Metastatic Pancreatic Carcinoma in the Ovary (tissue), 1 donor: ENCODE measurements around a stretch of chr3.

DNA sequence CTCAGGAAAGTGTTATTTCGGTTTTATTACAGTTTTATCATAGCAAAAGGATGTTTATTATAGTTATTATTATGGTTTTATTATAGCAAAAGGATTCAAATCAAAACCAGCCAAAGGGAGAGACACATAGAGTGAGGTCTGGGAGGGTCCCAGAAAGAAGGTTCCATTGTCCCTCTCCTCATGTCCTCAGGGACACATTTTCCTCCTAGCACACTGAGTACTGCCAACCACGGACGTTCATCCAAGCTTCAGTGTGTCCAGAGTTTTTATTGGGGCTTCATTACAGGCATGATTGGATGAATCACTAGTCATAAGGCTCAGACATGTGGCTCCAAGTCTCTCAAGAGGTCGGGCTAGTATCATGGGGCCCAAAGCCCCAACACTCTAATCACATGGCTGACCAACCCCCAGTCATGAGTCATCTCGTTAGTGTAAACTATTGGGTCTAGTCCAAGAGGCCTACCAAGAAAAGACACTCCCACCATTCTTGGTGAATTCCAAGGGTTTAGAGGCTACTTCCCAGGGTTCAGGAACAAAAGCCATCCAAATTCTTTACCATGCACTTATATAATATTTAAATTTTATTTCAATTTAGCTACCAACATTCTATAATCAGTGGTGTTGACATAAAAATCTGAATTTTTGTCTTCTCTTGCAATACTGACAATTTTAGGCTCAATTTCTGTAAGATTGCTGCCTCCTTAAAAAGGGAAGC, 8.9 kb downstream of the ACTRT3 start:
- PRO-cap = no peak

DNA sequence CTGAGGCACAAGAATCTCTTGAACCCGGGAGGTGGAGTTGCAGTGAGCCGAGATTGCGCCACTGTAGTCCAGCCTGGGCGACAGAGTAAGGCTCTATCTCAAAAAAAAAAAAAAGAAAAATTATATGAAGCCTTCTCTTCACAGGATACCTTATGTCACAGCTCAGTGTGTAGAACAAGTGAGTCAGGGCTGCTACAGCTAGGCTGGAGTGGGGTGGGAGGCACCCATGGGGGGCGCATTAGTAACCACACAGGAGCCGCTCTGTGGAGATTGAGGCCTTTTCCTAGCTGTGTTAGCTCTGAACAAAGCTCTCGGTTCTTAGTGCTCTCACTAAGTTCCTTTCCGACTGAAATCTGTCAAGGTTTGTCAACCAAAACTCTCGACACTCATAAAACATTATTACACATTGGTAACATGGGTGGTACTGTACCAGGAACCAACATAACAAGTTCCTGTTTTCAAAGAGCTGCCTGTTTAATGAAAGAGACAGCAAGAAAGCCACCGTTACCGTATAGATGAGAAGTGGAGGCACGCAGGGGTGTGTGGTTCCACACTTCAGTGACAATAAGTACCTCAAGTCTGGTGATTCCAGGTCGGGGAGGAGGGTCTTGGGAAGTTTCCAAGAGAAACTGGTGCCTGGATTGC, 4.5 kb downstream of the LRRC31 start:
- PRO-cap = no peak

DNA sequence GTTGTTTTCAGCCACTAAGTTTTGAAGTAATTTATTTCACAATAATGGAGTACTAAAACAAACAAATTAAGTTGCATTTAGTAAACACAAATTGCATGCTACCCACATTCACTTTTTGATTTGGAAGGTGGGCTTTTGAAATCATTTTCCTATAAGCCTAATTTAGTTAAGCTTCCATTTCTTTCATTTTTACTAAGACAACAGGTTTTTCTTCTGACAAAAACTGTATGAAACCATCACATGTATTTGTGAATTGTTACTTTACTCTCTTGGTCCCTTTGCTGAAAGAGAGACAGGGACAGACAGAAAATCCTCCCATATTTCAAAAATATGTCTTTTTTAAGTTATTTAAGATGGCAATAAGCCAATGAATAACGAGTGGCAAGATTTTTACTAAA, 26.4 kb upstream of the SEC62 start:
- PRO-cap = no peak

DNA sequence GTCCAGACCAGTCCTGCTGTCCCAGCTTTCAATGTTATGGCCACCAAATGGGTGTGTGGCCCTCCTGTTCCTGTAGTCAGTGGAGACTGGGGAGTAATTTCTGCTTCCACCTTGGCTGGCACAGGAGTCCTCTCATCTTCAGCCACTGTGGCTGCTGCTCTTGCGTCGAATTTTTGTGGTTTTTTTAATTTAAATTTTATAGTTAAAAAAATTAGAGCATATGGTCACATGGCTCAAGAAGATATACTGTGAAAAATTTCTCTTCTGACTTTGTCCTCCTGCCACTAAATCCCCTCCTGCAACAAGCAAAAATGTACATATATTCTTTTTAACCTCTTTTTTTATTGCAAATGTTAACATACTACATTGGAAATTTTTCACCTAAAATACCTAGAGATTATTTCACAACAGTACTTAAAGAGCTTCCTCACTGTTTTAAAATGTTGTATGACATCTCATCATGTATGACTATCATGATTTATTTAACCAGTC, 11.6 kb upstream of the SEC62 start:
- PRO-cap = no peak

DNA sequence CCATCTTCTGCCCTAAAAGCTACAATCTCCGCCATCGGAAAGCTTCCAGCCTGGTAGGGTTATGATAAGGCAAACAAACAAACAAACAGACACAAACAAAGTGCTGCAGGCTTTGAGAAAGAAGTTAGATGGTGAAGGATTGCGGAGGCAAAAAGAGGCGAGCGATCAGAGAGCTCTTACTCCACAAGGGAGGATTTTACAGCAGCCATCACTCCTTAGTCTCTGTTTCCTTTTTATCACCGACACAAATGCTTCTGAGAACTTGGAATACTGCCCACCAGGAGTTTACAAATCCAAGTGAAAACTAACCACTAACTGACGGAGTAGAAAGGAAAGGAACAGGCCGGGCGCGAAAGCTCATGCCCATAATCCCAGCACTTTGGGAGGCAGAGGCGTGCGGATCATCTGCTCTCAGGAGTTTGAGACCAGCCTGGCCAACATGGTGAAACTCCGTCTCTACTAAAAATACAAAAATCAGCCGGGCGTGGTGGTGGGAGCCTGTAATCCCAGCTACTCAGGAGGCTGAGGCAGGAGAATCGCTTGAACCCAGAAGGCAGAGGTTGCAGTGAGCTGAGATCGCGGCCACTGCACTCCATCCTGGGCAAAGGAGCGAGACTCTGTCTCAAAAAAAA, 35.5 kb upstream of the GPR160 start:
- PRO-cap = bidirectional peak, plus-strand start at position 318 of the sequence, minus-strand start at position 224 of the sequence

DNA sequence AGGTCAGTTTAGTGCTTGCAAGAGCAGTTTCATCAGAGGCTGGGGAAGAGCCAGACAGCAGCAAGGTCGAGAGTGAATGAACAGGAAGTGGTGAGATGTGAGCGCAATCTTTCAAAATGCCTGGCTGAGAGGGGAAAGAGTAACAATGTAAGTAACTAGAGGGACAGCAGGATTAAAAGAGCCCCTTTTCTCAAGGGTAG, 30.8 kb upstream of the GPR160 start:
- PRO-cap = no peak

DNA sequence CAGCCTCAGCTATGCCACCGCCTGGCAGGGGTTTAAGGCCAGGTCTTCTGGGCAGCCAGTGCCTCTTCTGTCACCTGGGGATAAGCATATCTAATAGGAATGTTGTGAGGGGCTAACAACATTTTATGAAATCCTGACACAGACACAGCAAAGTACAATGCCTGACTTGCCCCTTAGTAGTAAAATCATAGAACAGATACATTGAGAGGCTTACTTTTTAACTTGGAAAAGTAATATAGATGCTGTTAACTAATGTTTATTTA, 8.6 kb downstream of the GPR160 start:
- PRO-cap = bidirectional peak, plus-strand start outside the sequence, minus-strand start at position 187 of the sequence

DNA sequence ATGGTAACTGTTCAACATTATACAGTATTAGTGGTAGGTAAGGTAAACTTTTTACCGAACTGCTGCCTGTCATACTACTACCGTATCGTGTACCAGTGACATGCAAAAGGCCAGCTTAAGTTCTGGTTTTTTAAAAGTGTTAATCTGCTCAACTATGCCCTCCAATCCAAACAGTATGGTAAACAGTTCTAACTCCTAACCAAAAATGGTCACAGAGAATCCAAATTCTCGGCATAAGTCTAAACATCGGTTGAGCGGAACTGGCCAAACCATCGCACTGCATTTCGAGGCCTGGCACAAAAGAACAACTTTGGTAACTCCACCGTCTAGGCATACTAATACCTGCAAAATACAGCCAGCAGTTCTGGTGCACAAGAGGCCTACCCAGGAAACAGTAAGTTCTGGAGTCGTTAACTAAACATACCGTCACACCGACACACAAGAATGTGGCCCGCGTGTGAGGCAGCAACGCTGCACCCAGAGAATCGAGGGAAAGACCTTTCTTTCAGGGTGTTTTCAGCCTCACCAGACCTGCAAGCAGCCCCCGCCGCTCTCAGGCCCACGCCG, 836 bp downstream of the PHC3 start:
- PRO-cap = no peak

- PRO-cap = no peak
These were observed 36.9 kb upstream of the SKIL start for GRCh38 chr3:170320522-170321010.

- PRO-cap = no peak
These were observed 11.3 kb downstream of the CLDN11 start for GRCh38 chr3:170429894-170430541.

- PRO-cap = no peak
These were observed 164.2 kb downstream of the TNIK start for GRCh38 chr3:171295979-171296381.

- PRO-cap = no peak
These were observed 63.3 kb downstream of the PLD1 start for GRCh38 chr3:171747037-171747406.

GRCh38 chr3:171883482-171883824, 40.3 kb downstream of the TMEM212 start:
- PRO-cap = no peak

DNA sequence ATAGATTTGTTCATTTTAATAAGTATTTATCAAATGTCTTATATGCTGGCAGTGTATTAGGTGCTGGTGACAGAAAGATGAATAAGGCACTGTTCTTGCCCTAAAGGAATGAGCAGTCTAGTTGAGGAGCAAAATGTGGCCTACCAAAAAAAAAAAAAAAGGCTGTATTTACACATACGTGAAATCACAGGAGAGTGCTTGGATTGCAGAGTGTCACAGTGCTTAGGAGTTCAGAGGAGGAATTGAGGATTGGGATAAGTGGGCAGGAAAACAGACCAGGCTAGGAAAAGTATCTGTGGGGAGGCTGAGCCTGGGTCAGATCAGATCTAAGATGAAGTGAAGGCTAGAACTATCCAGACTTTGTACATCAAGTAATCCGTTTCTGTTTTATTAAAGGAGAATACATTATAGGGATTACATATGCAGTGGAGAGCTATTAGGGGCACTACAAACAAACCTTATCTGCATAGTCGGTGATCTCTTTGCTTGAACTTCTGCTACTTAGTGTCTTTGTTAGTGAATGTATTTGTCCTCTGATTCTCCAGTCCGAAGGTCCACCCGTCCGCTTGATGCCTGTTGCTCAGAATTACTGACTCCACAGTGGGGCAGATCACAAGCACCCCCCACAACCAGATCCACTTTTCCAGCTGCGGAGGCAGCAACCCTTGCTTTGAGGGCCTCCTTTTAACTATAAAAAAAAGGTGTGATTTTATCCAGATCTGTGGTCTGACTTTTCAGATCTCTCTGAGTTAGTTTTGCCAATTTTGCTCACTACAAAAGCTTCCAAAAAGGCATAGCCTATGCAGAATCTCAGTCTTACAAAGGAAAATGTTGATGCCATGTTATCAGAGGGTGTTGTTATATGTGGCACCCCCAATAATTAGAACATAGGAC, 80.1 kb downstream of the FNDC3B start:
- PRO-cap = no peak

GRCh38 chr3:172154674-172155043, 115.3 kb downstream of the FNDC3B start:
- PRO-cap = no peak

- PRO-cap = no peak
These were observed 125.6 kb downstream of the GHSR start for GRCh38 chr3:172322628-172323074.

GRCh38 chr3:172362411-172362862, 85.8 kb downstream of the GHSR start:
- PRO-cap = no peak

DNA sequence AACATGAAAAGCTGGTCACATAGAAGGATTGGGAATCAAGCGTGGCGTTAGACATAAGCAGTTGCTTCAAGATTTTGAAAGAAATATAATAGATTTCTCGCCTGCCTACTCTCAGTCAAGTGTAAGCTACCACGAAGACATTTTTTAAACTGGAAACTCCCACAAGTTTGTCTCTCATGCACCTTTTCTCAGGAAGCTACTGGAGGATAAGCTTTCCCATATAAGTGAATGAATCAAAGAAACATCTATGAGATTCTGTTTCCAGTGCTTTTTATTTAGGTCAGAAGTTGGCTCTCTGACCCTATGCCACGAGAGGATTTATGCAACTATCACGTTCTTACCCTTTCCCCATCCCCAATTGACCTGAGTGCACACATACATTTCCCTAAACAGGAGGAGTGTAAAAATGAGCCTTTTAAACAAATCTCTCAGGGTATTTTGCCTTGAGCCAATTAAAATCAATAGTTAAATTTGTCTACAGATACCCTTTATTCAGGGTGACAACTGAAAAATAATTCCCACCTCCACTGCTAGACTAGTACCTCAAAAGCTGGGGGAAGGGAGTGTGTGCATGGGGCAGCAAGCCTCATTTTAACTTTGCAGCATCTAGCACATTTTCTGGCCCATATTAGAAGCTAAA, 45.0 kb downstream of the GHSR start:
- PRO-cap = no peak

- PRO-cap = no peak
These were observed 13.3 kb upstream of the TNFSF10 start for GRCh38 chr3:172536332-172537033.

- PRO-cap = no peak
These were observed 38.7 kb upstream of the TNFSF10 start for GRCh38 chr3:172561567-172562740.